ENCODE measurements around a stretch of chr1.

GRCh38 chr1:27887638-27887955 lies 15.3 kb downstream of the THEMIS2 start:
- PRO-cap: no peak

- PRO-cap: no peak
Measured at GRCh38 chr1:27993067-27993733, 33.4 kb downstream of the XKR8 start.

DNA sequence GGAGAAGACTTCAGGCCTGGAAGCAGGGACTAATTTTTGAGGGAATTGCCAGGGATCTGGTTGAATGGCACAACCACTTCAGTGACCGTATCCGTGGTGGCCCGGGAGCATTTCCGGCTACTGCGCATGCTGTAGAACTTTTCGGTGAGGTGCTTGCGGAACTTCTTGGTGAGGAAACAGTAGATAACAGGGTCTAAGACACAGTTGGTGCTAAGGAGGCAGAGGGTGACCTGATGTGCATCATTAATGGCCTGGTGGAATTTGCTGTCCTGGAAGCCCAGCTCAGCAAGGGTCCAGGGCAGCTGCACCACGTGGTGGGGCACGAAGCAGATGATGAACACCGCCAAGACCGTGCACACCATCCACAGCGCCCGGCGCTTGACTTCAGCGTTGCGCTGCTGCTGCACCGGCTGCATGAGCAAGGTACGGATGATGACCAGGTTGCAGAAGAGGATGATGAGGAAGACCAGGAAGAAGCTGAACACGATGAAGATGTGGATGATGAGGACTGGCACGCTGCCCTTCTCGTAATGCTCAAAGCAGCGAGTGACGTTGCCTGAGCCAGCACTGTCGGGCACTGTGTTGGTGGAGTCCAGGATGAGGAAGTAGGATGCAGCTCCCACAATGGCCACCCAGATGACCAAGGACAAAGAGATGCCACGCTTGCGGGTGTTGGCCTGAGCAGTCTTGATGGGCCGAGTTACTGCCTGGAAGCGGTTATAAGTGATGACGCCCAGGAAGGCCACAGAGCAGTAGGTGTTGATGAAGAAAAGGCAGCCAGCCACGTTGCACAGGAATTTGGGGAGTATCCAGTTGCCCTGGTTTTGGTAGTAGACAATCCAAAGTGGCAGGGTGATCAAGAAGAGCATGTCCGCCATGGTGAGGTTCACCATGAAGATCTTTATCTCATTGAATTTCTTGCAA lies 26.3 kb downstream of the PTAFR start:
- PRO-cap: no peak

GRCh38 chr1:28566943-28567545 lies 14.2 kb downstream of the TRNAU1AP start:
- PRO-cap: no peak

- PRO-cap: no peak
Measured at GRCh38 chr1:28733976-28734415, 2.7 kb upstream of the YTHDF2 start.

- PRO-cap: no peak
Measured at GRCh38 chr1:28871970-28872376, 42.4 kb upstream of the EPB41 start.

DNA sequence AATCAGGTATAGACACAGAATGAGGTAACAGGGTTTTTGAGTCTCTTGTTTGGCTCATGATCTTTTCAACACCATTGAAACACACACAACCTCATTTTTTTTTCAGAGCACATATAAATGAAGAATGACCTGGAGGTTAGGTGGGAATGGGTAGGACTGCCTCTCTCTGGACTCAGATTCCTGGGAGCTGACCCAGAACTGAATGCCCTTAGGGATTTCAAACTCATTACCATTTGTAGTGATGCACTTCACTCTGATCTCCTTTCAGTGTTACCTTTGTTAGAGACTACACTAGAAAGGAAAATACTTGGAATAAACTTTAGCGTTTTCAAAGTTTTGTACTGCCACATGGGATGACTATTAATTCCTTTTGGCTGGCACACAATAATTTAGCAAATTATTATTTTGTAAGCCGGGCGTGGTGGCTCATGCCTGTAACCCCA lies 51.1 kb downstream of the EPB41 start:
- PRO-cap: no peak

DNA sequence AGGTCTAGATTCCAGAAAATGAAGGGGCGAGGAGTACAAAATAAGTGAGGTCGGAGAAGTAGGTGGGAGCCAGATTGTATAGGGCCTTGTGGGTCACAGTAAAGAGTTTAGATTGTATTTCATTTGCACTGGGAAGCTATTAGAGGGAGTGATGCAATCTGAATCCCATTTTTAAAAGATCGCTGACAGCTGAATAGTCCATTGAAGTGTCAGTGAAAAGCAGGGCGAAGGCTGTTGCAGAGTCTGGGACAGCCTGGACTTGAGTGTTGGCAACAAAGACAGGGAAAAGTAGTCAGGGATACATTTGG lies 80.2 kb downstream of the TMEM200B start:
- PRO-cap: no peak

- PRO-cap: no peak
Measured at GRCh38 chr1:29178718-29179374, 2.9 kb downstream of the SRSF4 start.

DNA sequence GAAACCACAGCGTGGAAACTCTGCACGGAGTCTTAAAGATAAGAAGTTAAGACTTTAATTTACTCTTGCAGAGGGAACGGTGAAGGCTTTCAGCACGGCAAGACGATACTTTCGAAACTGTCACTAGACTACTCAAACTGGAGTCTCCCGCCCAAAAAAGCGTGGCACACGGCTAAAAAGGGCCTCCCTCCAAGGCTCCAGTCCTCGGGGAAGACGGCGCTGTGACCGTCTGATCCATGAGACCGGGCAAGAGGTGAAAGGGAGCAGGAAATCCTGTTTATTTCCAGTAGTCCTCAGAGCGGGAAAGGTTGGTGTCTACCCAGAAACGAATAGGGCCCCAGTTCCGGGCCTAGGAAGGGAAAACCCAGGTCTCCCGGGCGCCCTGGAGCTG lies 731 bp downstream of the SRSF4 start:
- PRO-cap: no peak

DNA sequence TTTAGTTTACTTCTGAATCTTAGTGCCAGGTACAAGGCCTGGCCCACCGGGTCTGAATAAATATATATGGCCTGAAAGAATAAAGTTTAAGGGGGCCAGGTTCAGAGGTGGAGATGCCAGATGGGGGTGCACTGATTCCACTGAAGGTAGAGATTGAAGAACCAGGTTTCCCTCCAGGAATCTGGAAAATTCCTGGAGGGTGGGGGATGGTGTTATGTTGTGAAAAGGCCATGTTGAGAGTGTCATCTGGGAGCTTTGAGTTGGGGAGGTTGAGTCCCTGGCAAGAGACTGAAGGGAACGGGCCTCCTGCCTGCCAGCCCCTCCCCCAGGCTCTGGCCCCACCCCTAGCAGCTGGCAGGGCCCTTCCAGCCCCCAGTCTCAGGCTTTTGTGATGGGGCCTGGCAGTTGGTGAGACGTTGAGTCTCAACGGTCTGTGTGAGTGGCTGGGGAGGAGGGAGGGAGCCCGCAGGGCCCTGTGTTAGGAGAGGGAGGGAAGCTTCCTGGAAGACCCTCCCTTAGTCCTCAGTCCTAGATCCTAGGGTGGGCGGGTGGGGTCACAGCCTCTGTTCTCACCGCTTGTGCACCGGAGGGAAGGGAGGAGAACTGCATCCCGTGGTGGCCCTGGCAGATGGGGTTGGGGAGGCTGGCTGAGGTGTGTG lies 4.1 kb downstream of the PTPRU start:
- PRO-cap: no peak

- PRO-cap: no peak
Measured at GRCh38 chr1:29283214-29284319, 47.2 kb downstream of the PTPRU start.

DNA sequence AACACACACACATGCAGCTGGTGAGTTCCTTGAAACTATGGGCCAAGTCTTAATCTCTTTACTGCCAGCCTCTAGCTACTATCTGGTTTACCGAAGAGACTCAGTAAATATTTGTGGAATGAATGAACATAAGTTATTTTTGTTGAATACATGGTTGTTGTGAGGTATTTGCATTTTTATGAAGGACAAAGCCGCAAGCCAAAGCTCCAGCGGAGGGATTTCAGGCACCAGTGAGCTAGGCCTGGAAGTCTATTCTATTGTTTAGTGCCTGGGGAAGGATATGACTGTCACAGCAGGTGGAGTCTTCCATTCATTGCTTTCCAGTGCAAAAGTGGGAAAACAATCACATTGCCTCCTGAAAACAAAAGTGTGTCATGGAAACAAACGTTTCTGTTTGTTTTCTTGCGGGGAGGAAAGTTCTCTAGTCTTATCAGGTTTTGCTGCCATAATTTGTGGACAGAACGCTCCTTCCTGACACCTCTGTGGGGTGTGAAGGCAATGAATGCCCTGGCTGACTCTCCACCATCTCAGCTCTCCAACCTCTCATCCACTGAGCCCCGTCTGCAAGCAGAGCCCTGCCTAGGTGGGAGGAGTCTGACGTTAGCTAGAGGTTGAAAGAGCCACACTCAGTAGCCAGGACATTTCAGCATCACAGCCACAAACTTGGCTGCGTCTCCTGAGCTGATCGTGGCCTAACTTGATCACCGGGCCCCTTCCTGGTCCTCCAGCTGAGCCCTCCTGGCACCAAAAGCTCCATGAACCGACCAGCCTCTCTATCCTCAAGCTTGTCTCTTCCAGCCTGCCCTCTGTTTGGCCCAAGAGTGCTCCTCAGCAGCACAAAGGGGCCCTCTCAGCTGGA lies 739.1 kb downstream of the MATN1 start:
- PRO-cap: no peak

GRCh38 chr1:29984985-29985790 lies 738.2 kb downstream of the MATN1 start:
- PRO-cap: no peak

- PRO-cap: no peak
Measured at GRCh38 chr1:30485703-30486063, 237.7 kb downstream of the MATN1 start.

- PRO-cap: no peak
Measured at GRCh38 chr1:30664139-30664738, 59.1 kb downstream of the MATN1 start.

- PRO-cap: no peak
Measured at GRCh38 chr1:30675508-30676089, 47.8 kb downstream of the MATN1 start.

GRCh38 chr1:30686339-30687061 lies 36.9 kb downstream of the MATN1 start:
- PRO-cap: unidirectional peak, minus-strand start at chr1:30686615

DNA sequence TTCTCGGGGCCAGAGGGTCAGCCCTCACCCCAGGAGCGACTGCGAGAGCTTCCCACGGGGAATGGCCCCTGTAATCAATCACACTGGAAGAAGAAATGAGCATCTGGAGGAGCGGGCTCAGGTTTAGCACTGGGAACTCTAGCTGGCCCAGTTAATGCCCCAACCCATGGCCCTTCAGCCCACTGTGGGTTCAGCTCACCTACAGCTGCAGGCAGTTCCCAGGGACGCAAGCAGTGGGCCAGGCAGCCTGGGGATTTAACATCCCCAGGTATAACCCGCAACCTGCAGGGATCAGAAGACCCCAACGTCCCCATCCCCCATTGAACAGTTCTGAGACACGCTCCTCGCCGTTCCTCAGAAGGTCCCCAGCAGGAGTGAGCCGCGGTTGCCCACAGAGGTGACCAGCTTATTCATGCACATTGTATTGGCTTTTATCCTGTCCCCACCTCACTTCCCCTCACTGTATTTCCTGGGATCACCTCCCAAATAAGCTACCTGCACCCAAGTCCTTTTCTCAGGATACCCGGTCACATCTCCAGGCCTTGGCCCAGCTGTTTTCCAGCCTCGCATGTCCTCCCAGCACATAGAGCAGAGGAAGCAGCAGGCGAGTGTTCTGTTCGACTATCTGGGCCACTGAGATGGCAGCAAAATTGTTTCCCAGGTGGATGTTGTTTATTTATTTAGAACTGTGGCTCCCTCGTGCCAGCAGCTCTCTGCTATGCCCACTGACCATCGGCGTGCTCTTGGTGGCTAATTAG lies 5.0 kb upstream of the MATN1 start:
- PRO-cap: no peak

GRCh38 chr1:30735018-30735701 lies 11.8 kb upstream of the MATN1 start:
- PRO-cap: no peak